Smooth muscle cell (in vitro differentiated cells): ENCODE measurements around the gene NDUFS4.

DNA sequence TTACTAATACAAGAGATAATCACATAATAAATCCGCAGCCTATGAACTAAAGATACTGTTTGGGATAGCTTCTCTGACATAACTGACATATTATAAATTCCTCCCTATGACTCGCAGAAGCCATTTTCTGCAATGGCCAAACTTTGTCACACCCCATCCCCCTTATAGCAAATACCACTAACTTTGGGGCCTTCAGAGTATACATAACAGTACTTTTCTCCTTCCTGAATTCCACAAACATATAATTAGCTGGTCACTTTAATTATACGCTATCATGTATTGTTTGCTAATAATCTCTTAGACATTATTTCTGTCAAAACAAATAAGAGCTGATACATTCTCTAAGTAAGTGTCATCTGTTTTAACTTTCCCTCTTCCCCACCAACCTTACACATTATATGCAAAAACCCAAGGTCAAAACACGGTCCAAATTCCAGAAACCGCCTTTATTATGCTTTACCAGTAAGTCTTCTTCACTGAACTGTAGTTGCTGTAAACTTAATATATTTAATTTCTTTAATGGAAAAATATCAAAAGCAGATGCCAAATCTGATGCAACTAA lies 994 bp downstream of the TMEM267 start:
- RAMPAGE, long total RNA = no peak

- RAMPAGE, long total RNA = no peak
These were observed 96.9 kb downstream of the NNT start for GRCh38 chr5:43699816-43700401.

- RAMPAGE, long total RNA = no peak
These were observed 87.0 kb downstream of the FGF10 start for GRCh38 chr5:44302098-44302750.

- RAMPAGE, long total RNA = no peak
These were observed 1.7 kb upstream of the MRPS30 start for GRCh38 chr5:44806880-44807595.

GRCh38 chr5:45695435-45695962 lies 681 bp downstream of the HCN1 start:
- RAMPAGE, long total RNA = no peak

GRCh38 chr5:50415815-50416429 lies 25.2 kb downstream of the EMB start:
- RAMPAGE, long total RNA = no peak

DNA sequence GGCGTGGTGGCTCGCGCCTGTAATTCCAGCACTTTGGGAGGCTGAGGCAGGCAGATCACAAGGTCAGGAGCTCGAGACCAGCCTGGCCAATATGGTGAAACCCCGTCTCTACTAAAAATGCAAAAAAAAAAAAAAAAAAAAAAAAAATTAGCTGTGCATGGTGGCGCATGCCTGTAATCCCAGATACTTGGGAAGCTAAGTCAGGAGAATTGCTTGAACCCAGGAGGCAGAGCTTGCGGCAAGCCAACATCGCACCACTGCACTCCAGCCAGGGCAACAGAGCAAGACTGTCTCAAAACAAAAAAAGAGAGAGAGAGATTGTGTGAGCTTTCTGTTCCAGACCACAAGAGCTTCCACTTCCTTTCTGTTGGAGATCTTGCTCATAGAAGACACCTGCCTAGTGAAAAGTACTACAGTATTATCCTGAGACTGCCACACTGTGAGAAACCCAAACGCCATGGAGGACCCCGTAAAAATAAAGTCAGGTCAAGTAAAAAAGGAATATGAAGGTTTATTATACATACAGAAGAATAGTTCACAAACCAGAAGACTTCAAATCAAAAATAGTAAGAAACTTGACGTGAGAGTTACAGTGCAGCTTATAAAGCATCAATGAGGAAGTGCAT lies 4.2 kb upstream of the EMB start:
- RAMPAGE, long total RNA = no peak

- RAMPAGE, long total RNA = no peak
These were observed 297.2 kb downstream of the PARP8 start for GRCh38 chr5:50963435-50964236.

DNA sequence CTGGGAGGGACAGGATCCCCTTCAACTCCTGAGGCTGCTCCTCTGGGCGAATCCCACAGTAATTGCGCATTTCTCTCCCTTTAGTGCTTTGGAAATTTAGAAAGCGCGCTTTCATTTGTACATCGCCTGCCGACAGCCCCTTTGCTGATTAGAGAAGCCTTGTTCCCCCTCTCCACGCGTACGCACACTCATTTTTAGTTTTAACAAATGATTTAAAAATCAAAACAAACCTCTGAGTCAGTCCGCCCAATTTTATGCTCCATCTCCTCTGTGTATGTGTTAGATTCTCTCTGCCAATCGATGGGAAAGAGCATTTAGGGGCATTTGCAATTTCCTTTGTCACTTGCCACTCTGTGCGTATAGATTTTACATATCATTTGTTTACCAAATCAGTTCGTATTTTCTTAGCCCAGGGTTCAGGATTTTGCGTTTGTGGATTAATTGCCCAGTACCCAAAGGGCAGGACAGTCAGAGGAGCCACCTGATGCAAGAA lies 303.6 kb downstream of the PARP8 start:
- RAMPAGE, long total RNA = no peak

DNA sequence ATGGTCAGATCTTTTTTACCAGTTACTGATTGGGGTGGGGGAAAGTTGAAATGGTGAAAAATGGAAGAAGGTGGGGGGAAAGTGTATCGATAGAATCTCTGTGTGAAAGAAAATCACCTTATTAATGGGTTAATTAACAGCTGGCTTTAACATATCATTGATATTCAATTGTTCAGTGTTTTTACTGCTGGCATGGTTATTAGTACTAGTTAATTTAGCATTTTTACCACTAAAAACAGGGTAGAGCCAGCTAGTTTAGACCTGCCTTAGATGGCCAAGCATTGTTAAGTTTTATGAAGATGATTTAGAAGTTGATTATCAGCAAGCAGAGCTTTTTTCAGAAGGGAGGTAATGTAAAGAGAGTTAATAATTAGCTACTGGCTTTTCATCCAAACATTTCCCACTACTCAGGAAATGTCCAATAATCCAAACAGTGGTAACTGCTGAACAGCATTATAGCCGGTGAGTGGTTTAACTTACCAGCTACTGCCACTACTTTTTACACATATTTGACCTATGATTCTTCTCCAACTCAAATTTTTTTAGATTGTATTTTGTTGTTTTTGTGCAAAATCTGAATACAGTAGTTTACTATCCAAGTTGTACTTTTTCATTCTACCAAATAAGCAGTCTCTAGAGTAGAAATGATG lies 1.6 kb downstream of the ITGA1 start:
- RAMPAGE, long total RNA = no peak

- RAMPAGE, long total RNA = start-site peak on the plus strand at chr5:52800084-52800183, 273 and 159 reads in 2 replicates
These were observed 12.3 kb downstream of the ITGA1 start for GRCh38 chr5:52799840-52800635.

DNA sequence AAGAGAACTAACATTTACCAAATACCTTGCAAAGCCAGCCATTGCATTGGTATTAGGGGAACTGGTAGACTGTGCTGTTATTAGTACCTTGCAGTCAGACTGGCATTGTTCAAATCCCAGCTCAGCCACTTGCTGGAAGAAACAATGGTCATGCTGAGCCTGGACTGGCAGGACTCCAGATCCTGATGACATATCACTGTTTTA lies 26.1 kb downstream of the ITGA1 start:
- RAMPAGE, long total RNA = no peak

- RAMPAGE, long total RNA = no peak
These were observed 34.8 kb downstream of the ITGA1 start for GRCh38 chr5:52822399-52822984.

- RAMPAGE, long total RNA = no peak
These were observed 66.7 kb upstream of the ITGA2 start for GRCh38 chr5:52922299-52922985.

DNA sequence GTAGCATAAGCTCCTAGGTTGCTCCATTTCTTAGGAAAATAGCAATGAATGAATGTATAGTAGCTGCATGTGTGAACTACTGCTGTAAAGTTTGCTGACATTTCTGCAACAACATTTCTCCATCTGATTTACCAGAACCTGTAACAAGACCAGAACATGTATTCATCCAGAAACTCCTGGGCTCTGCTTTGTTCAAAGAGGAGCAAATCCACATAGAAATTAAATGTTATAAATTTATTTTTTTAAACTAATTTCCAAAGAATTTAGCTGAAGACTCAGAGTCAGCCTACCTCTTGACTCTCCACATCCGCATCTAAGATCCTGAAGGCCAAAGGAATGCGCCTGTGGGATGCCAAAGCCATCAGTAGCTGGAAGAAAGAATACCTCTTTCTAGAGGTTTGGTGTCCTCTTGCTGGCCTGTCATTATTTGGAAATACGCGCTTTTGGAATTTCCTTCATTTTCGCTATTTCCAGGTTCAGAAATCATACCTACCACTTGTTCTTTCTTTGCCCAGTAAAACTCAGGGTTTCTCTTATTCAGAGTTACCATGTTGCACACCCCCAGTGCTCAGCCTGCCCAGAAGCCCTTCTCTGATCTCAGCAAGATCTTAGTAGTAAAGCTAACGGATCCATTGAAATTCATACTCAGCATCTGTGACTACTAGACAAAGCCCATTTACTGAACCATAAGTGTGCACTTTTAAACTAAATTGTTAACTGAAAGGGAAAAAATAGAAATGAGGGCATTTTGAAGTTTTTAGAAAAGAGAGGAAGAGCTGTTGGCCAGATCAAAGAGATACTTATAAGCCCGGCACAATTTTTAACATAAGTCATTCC lies 35.2 kb upstream of the ITGA2 start:
- RAMPAGE, long total RNA = no peak

- RAMPAGE, long total RNA = no peak
These were observed 33.3 kb upstream of the ITGA2 start for GRCh38 chr5:52955736-52956315.

GRCh38 chr5:53560282-53561553 lies at the start of gene NDUFS4:
NDUFS4 (plus strand) TSS chr5:53560639.
- RAMPAGE, long total RNA = start-site peak on the plus strand at chr5:53560643-53560662, 935 and 1,431 reads in 2 replicates

- RAMPAGE, long total RNA = no peak
These were observed 324.8 kb downstream of the ARL15 start for GRCh38 chr5:53985355-53986187.

DNA sequence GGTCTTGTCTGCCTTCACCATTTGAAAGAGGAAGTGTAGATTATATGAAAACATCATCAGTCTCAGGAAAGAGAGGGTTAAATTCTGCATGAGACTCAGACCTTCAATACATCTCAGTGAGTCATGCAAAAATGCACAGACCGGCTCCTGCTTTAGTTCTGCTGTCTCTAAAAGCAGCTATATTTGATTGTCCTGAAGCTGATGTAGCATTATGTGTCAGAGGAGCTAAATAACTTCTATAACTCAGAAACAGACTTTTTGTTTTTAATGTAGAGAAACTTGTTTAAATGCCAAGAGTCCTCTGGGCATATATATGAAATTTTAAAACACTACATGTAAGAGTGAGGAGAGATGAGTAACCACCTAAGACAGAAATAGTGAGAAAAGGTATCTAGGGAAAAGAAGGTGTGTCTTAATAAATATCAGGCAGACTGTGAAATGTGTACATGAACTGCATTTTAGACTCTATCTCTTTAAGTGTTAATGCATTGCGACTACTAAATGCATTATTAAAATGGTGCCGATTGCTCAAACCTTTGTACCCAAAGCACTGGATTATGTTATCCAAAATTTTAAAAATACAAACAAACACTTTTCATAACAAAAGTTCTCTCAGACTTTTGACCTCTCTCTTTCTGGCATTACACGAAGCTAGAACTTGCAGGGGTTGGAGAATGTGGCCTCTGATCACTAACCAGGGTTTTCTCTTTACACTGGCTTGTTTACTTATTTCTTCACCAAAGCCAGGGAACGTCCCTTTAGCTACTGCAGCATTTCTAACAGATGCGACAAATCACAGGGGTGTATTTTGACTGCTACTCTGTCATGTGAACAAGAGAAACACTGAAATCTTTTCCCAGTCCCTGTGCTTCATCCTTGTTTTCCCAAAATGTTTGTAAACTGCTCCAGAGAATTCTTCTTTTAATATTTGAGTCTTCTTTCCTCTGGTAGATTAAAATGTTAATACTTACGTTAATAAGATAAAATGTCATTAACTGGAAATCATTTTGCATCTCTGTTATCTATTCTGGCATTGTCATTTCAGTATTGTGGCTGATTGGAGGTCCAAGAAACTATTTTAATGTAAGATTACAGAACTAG lies 302.2 kb downstream of the ARL15 start:
- RAMPAGE, long total RNA = no peak

DNA sequence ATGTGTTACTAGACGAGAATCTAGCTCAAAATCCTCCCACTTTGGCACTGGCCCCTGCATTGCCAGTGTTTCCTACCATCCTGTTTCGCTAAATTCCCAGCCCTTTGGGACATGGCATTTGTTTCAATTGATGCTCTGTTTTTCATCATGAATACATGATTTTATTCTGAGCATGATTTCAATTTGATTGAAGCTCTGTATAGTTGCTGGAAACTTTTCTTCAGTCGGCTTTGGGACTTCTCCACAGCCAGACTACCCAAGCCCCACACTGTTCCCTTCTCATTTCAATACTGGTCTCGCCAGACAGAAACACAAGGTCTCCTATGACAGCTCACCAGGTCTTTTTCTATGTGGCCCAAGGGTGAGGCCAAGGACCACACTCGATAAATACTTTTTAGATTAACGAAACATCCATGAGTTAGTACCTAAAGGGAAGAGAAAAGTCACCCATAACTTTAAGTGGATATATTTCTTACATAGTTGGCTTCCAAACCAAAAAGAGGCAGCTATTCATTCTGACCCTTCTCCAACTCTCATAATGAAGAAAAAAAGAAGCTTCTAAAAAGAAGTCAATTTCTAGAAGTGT lies 132.2 kb downstream of the ARL15 start:
- RAMPAGE, long total RNA = no peak